H9 (cell line): ENCODE measurements around a stretch of chr3.

- PRO-cap: no peak
Observed at GRCh38 chr3:125370829-125371510, 4.2 kb downstream of the ZNF148 start.

GRCh38 chr3:125373463-125374018 lies 1.6 kb downstream of the ZNF148 start:
- PRO-cap: no peak

DNA sequence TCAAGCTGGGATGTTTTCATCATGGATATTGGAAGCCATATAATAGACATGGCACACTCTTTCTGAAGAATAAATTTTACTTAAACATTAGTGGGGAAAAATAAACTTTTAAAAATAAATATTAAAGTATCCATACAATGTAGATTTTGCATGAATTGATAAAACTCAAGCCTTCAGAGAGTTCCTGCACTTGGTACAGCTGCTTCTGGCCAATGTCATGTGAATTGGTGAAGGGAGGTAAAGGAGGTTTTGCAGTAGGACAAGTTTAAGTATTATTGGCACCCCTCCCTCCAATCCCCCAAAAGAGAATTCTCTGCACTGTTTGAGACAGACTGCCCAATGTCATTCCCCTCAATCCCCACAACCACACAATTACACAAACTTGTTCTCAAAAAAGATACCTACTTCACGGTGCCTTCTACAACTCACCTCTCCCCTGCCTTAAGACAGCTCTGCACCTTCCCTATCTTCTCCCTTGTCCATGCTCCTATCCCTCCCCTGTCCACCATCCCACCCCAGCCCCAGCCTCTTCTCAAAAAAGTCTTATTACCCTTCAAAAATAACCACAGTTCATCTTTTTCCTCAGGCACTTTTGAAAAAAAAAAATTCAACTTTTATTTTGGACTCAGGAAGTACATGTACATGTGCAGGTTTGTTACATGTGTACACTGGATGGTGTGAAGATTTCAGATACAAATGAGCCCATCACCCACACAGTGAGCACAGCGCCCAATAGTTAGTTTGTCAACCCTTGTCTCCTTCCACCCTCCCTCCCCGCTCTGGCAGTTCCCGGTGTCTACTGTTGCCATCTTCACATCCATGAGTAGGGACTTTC lies 47.4 kb downstream of the SNX4 start:
- PRO-cap: no peak

DNA sequence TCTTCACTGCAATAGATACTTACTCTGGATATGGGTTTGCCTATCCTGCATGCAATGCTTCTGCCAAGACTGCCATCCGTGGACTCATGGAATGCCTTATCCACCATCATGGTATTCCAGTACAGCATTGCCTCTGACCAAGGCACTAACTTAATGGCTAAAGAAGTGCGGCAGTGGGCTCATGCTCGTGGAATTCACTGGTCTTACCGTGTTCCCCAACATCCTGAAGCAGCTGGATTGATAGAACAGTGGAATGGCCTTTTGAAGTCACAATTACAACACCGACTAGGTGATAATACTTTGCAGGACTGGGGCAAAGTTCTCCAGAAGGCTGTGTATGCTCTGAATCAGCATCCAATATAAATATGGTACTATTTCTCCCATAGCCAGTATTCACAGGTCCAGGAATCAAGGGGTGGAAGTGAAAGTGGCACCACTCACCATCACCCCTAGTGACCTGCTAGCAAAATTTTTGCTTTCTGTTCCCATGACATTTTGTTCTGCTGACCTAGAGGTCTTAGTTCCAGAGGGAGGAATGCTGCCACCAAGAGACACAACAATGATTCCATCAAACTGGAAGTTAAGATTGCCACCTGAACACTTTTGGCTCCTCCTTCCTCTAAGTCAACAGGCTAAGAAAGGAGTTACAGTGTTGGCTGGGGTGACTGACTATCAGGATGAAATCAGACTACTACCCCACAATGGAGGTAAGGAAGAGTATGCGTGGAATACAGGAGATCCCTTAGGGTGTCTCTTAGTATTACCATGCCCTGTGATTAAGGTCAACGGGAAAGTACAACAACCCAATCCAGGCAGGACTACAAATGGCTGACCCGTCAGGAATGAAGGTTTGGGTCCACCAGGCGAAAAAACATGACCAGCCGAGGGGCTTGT lies 22.4 kb upstream of the OSBPL11 start:
- PRO-cap: no peak

DNA sequence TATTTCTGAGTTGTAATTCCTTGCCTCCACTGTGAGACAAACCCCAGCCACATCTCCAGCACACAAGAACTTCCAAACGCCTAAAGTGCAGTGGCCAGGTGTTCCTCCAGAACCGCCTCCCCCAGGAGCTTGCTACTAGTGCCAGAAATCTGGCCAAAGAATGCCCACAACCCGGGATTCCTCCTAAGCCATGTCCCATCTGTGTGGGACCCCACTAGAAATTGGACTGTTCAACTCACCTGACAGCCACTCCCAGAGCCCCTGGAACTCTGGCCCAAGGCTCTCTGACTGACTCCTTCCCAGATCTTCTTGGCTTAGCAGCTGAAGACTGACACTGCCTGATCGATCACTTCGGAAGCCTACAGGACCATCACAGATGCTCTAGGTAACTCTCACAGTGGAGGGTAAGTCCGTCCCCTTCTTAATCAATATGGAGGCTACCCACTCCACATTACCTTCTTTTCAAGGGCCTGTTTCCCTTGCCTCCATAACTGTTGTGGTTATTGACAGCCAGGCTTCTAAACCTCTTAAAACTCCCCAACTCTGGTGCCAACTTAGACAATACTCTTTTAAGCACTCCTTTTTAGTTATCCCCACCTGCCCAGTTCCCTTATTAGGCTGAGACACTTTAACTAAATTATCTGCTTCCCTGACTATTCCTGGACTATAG lies 103.0 kb upstream of the ROPN1B start:
- PRO-cap: no peak

GRCh38 chr3:125866795-125867646 lies 102.0 kb upstream of the ROPN1B start:
- PRO-cap: no peak

GRCh38 chr3:125935101-125935728 lies 33.8 kb upstream of the ROPN1B start:
- PRO-cap: no peak

GRCh38 chr3:126022614-126023201 lies 53.7 kb downstream of the ROPN1B start:
- PRO-cap: unidirectional peak, plus-strand start at chr3:126022980

DNA sequence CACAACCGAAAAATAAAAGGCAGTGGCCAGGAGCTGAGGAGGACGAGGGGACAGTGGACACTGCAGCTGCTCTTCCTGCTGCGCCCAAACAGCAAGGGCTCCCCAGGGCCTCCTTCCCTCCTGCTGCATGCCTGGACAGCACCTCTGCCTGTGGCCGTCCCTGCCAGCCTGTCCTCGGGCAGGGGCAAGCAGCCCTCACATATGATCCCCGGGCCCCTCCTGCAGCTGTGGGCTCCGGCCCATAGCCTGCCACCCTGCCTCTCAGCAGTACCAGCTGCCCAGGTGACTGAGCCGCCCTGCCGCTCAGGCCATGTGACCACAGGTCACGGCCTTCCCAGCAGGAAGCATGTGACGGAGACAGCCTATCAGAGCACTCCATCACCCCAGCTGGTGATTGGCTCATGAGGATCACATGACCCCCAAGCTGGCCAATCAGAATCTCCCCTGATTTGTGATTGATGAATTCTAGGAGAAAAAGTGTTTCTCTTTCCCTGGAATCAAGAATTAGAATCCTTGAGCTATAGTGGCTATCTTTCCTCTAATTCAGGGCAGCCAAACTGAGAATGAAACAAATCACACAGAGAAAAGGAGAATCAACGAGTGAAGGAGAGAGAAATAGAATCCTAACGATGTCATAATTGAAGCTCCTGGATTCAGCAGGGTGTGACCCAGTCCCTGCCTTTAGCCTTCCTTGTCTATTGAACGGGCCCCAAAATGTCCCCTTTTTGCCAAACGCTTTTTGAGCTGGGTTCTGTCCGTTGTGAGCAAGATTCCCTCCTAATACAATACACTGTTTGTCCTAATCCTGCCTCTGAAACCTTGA lies 23.8 kb downstream of the ALDH1L1 start:
- PRO-cap: no peak

- PRO-cap: no peak
Observed at GRCh38 chr3:126186715-126187106, 6.3 kb upstream of the ALDH1L1 start.

DNA sequence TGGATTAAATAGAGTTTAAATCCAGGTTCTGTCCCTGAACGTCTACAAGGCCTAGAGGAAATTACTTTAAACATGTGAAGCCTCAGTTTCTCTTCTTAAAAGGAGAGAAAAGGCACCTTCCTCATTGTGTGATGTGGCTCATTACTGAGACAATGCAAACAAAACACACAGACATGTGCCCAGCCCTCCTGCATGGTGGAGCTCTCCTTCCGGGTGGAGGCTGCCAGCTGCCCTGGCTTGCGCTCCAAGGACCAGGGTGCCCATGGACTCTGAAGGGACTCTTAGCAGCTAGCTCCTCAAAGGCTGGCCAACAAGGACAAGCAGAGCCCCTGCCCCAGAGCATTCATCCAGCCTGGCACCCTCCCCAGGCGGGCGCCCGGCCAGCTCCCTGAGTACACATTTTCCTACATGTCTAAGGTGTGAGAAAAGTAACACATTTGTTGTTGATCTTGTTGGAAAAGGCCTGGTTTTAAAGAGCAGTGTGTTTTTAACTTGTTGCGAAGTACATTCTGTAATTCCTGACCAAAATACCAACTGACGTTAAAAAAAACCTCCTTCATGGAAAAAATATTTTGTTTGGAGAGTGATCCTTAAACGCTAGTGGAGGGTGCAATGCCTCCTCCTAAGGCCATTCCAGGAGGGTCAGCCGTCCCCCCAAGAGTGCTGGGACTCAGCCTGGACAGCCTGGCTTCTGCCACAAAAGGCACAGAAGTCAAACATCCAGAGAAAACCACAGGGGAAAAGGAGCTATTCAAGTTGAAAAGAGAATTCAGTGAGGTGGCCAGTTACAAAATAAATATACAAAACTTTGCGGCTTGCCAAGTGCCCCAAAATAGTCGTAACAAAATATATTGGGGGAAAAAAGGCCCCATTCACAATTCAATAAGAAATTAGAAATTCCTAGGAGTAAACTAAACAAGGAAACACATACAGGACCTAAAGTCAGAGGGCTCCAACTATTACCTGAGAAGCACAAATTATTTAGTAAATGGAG lies 86.9 kb downstream of the KLF15 start:
- PRO-cap: no peak

DNA sequence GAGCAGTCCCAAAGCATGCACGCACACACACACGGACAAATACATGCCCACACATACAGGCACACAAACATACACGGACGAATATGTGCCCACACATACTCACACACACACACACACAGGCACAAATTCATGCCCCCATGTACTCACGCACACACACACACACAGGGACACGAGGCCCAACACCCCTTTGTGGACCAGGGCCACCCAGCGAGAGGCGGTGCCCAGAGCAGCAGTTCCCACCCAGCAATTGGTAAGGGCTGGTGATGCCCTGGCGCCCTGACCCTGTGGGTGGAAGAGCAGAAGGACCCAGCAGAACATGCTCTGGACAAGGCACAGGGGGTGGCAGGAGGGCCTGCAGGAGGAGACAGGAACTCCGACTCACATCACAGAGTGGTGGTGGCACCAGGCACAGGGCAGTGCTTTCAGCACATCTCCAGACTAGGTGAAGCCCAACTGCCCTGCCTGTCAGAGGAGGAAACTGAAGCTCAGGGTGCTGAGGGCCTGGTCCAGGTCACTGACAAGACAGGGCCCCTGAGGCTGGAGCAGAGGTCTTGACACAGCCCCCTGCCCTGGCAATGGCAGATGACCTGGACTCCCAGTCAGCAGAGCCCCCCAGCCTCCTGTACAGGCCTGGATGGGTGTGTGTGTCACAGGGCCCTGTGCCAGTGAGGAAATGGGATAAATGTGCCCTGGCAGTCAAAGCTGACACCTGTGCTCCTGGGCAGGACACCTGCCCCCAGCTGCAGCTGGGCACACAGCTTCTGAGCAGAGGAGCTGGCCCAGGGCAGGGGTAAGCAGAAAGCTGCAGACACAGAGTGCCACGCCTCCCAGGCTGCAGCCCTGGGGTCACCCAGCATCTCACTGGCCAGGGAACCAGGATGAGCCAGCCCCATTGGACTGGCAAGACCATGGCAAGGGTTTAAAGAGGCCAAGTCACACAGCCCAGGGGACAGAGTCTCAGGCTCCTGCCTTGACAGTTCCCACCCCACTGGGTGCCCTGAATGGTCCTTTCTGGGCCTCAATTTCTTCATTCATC lies 11.4 kb downstream of the KLF15 start:
- PRO-cap: no peak

DNA sequence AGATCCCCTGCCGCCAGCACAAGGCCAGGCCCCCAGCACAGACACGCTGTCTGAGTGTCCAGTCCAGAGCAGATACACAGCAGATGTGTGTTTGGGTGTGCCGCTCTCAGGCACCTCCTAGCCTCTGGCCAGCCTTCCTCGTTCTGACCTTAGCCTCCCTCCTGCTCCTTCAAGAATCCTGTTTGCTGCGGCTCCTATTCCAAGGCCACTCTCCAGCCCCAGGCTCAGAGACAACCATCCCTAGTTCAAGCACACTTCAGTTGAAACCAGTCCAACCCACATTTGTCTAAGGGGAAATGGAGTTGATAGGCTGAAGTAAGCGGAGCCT lies 7.1 kb upstream of the KLF15 start:
- PRO-cap: no peak

DNA sequence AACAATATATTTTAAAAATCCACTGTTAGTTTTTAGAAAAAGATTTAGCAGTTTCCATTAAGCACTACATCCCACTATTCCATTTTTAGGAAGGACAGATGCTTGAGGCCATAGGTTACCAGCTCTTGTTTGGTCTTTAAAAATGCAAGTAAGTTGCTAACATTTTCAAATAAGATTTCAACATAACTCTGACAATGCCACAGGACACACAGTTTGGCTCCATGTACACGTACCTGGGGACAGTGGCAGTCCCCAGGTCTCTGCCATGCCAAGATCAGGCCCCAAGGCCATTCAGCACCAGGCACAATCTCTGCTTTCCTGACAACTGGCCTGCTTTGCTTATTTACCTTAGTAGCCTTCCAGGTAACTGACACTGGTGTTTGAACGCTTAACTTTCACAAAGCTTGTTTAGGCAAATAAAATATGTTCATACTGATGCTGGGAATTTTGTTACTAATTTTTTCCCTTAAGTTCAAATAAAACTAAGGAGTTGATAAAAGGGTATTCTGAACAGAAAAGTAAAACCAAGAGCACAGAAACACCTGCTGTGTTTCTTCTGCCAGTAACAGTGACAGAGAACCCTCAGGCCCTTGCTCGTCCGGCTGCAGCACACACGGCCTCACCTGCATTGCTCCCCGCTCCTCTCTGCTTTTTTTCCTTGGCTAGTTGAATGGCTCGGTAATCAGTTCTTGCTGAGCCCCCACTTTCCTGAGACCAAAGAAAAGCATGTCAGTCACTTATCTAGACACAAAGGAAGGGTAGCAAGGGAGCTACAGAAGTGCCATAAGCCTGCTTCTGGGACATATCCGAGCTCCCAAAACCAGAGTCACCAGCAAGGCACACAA lies 16.4 kb downstream of the ZXDC start:
- PRO-cap: no peak

- PRO-cap: no peak
Observed at GRCh38 chr3:126472003-126472881, 3.4 kb downstream of the ZXDC start.

DNA sequence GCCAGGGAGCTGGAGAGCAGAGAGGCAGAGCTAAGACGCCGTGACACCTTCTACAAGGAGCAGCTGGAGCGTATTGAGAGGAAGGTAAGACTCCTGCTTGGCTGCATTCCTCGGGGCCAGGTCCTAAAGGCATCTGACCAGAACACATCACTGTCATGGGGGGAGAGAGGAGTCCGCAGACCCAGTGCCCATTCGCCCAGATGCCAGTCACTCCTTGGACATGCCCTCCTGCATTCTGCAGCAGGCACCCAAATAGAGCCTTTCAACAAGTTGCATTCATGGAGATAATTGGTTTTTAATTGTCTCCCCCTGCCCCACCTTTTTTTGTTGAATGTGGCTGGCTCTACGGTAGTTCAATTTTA lies 130.3 kb upstream of the PLXNA1 start:
- PRO-cap: bidirectional peak, plus-strand start at position 150 of the sequence, minus-strand start at position 75 of the sequence

DNA sequence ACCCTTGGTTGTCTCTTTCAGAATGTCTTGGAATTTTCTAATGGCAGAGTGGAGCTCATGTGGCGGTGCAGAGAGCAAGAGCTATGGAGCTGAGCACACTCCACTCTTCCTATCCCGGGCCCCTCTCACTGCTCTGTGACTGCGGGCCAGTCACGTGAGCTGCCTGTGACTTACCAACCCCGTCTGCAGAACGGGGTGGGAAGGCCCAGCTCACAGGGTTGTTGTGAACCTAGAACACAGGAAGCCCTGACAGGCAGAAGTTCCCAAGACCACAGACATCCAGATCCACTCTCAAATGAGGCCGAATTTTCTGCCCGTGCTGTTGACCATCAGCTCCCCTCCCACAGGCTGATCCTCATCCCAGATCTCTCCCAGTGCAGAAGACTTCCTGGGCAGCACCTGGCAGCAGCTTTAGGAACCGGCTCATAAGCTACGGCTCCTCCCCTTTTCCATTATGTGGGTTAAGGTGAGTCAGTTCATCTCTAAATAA lies 35.4 kb upstream of the PLXNA1 start:
- PRO-cap: no peak

GRCh38 chr3:126983252-126983691 lies 357 bp downstream of the PLXNA1 start:
- PRO-cap: no peak

- PRO-cap: no peak
Observed at GRCh38 chr3:127028677-127029217, 45.8 kb downstream of the PLXNA1 start.

DNA sequence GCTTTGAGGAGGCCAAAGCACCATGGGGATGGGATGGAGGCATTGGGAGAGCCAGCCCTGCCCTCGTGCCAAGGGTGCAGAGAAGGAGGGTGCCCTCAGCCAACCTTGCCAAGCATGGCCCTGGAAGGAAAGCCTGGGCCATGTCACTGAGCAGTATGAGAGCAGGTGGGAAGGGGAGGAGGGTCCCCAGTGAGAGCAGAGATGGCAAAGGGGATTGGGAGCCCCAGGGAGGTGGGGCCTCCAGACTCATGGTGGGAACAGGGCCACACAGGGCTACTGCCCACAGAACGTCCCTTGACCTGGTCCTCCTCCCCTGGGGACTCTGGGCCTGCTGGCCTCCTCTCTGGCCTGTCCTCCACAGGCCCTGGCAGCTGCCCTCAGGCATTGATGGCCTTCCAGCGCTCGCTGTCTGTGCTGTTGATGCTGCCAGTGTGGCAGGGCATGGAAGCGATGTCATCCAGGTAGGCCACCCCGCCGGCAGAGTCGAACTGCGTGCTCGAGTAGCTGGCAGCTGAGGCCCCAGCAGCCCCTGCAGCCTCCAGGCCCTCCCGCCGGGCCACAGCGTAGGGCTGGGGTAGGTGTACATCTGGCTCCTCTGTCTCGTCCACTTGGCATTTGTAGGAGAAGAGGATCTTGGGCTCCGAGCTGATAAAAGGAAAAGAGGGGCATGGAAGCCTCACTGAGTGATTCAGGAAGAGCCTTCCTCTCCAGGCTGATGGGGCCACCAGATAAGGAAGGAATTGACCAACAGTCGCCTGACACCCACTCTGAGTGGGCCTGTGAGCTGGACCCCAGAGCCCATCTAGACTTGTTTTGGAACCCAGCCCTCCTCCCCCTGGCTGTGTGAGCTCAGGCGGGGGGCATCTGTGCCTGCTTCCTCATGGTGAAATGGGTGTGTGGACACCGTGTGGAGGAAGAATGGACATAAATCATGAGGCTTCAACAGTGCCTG lies 17.1 kb downstream of the TPRA1 start:
- PRO-cap: no peak